Metastatic Lung Carcinoma in the Adrenal Gland (tissue), 1 donor: ENCODE results near the gene RAF1.

GRCh38 chr3:10737892-10738271 is 78.1 kb upstream of the SLC6A11 start:
- PRO-cap: no peak

DNA sequence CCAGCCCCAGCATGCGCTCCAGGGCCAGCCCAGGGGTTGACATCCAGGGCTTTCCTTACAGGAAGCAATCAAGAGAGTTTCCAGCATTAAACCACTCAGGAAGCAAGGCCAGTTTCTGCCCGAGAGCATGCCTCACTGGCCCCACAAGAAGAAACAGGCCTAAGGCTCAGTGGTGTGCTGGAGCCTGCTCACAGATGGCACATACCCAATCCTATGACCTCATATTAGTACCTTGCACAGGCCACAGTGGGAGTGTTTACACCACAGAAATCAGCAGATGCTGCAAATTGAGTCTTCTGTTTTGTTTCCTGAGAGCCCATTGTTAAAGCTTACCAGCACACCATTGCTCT is 13.3 kb downstream of the SLC6A1 start:
- PRO-cap: no peak

DNA sequence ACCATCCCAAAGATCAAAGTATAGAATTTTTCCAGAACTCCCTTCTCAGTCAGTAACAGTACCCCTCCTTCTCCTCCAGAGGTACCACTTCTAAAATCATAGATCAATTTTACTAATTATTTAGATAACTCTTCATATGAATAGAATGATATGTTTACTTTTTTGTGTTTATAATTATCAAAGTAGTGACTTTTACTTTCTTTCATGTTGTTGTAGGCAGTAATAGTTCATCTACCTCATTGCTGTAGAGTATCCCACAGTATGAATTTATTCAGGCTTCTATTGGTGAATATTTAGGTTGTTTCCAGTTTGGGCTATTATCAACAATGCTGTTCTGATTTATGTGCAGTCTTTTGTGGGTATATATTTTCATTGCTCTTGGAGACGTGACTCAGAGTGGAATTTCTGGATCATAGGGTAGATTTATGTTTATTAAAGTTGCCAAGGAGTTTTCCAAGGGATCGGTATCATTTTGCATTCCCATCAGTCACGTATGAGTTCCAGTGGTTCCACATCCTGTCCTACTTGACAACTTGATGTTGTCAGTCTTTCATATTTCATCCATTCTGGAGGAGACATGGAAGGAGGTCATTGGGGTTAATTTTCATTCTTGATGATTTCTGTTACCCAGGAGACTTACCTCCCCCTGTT is 8.5 kb upstream of the HRH1 start:
- PRO-cap: no peak

DNA sequence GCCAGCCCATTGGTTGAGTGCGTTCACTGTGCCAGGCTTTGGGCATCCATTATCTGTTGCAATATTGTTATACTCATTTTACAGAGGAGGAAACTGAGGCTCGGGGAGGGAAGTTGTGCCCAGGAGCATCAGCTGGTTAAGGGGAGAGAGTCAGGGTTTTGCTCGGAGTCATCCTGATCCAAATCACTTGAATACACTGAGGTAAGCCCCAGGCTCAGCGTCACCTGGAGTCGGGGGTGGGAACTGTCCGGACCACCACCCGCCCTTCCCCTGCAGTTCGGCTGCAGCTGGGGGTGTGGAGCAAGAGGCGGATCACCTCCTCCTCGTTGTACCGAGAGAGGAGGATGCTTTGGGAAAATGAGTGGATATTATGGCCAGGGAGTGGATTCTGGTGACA is 636 bp downstream of the HRH1 start:
- PRO-cap: no peak

- PRO-cap: no peak
Measured at GRCh38 chr3:11184189-11184779, 30.0 kb downstream of the HRH1 start.

DNA sequence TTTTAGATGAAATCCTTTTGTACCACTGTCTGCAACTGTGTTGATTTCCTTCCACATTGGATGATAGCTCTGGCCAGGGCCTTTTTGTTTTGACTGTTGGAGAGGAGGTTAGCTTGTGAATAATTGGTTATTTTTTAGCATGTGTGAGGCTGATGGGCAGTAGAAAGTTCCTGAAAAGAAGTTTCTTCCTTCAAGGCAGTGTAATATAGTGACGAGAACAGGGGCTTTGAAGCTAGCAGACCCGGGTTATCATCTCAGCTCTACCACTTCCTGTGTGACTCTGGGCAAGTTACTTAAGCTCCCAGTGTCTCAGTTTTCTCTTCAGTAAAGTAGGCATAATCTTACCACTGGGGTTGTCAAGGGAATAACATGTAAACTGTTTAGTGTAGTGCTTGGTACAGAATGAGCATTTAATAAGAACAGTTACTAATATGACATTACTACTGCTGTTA is 19.0 kb downstream of the ATG7 start:
- PRO-cap: no peak

DNA sequence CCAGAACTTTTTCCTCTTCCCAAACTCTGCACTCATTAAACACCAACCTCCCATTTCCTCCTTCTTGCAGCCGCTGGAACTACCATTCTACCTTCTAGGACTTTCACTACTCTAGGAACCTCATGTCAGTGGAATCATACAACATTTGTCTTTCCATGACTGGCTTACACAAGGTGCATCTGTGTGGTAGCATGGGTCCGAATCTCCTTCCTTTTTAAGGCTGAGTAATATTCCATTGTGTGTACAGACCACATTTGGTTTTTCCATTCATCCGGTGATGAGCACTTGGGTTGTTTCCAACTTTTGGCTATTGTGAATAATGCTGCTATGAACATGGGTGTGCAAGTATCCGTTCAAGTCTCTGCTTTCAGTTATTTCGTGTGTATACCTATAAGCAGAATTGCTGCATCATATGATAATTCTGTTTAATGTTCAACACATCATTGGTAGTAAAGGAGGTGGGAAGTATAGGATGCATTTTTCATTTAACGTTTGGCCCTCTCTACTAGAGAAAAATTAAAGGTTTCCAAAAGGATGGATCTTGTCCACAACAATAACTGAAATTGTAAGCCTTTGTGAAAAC is 63.5 kb downstream of the VGLL4 start:
- PRO-cap: no peak

DNA sequence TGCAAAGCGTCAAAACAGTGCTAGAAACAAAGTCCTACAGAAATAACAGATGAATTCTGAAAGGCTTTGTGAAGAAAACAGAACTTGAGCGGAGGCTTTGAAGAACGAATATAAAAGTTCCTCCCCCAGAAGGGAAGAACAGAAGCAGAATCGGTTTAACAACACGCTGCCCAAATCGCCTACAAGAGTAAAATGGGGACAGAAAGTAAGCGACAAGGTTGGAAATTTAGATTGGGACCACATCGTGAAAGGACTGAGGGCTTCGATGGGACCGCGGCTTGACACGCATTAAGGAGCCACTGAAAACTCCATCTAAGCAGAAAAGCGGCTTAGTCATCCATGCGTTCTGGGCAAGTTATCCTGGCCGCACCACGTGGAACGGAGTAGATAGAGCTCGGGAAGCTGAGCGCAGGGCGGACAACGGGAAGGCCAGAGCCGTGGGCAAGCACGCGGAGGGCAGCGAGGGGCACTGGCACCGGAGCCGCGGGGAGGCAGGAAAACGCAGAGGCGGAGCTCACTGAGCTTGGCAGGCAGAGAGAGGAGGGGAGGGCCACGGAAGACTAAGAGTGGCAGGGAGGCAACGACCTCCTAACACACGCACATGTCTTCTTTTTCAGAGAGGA is 61.2 kb upstream of the VGLL4 start:
- PRO-cap: no peak

- PRO-cap: no peak
Measured at GRCh38 chr3:12430519-12431108, 53.7 kb upstream of the TSEN2 start.

- PRO-cap: no peak
Measured at GRCh38 chr3:12513704-12514415, 29.6 kb downstream of the TSEN2 start.

GRCh38 chr3:12582878-12583160 is 25.9 kb downstream of the MKRN2 start:
- PRO-cap: no peak

DNA sequence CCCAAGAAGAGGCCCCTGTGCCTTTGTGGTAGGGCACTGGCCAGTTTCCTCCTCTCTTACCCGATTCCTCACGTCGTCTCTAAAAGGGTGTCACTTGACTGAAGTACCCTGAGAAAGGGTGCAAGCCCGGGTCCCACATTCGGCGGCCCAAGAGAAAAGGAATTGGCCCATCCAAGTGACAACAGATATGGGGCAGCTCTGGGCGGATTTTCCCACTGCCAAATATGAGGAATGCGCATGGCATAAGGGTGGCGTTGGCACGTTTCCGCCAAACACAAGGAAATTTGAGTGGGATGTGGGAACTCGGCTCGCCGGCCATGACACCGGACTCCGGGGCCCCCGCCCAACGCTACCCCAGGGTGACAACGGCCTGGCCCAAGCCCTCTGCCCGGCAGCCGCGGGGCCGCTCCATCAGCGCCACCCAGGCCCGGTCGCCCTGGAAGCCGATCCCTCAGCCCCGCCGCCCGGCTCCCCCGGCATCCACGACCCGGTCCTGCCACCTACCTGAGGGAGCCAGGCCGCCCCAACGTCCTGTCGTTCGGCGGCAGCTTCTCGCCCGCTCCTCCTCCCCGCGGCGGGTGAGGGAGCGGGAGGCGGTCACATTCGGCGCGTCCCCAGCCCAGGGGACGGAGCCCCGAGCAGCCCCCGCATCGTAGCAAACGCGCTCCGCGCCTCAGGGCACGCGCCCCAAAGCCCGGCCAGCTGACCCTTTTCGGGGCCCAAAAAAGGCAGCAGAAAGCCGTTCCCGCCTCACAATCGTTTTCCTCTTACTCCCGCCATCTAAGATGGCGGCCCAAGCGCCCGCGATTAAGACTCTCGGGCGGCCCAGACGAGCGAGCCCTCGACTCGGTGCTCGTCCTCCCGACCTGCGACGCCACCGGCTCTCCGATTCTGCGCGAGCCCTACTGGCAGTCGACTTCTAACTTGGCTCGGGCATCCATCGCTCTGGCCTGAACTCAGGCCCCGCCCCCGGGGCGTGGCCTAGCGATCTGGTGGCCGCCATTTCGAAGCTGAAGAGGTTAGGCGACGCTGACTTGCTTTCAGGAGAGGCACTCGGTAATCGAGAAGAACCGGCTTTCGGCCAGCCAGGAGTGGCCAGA is at the start of gene RAF1:
RAF1 (minus strand) TSS at position 809 of the 1,100 bp plus-strand sequence.
- PRO-cap: bidirectional peak, plus-strand start at position 563 of the sequence, minus-strand start at position 554 of the sequence; bidirectional peak, plus-strand start at position 1,022 of the sequence, minus-strand start at position 809 of the sequence

DNA sequence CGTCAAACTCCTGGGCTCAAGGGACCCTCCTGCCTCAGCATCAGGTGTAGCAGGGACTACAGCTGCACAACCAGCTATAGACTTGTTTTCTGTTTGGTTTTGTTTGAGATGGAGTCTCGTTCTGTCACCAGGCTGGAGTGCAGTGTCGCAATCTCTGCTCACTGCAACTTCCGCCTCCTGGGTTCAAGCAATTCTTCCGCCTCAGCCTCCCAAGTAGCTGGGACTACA is 12.3 kb upstream of the RAF1 start:
- PRO-cap: no peak

- PRO-cap: no peak
Measured at GRCh38 chr3:12681742-12682237, 17.9 kb upstream of the RAF1 start.

GRCh38 chr3:12719917-12720490 is 39.1 kb downstream of the TMEM40 start:
- PRO-cap: no peak

- PRO-cap: no peak
Measured at GRCh38 chr3:12768606-12769270, 9.7 kb upstream of the TMEM40 start.

DNA sequence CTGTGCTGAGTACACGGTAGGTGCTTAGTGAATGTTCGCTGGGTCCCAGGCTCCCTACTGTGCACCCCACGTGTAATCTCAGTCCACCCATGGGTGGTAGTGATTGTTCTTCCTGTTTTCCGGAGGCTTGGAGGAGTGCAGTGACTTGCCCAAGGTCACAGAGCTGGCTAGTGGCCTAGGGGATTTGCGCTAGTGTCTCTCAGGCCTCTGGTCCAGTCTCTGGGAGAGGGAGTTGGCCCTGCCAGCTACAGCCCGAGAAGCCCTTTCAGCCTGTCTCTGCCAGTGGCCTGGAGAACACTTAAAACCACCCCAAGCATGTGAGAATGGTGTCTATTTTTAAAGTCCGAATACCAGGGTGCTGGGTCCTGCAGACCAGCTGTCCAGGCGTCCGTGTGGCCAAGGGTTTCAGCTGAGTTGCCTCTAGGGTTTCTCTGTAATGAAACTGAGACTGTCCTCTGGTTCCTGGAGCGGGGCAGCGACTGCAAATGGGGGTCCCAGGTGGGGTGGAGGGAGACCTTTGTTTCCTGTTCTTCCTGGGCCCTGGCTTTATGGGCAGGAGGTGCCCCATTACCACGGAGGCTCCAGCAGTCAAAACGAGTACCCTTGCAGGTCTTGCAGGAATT is 2.1 kb downstream of the CAND2 start:
- PRO-cap: no peak

- PRO-cap: no peak
Measured at GRCh38 chr3:12834511-12835318, 6.7 kb downstream of the RPL32 start.

- PRO-cap: no peak
Measured at GRCh38 chr3:12875858-12876608, 34.7 kb upstream of the RPL32 start.

- PRO-cap: no peak
Measured at GRCh38 chr3:12924555-12924924, 83.2 kb upstream of the RPL32 start.